Retinal pigment epithelial cell (primary cell): ENCODE results near the genes FAM246B, CLTCL1, GP1BB and TANGO2.

DNA sequence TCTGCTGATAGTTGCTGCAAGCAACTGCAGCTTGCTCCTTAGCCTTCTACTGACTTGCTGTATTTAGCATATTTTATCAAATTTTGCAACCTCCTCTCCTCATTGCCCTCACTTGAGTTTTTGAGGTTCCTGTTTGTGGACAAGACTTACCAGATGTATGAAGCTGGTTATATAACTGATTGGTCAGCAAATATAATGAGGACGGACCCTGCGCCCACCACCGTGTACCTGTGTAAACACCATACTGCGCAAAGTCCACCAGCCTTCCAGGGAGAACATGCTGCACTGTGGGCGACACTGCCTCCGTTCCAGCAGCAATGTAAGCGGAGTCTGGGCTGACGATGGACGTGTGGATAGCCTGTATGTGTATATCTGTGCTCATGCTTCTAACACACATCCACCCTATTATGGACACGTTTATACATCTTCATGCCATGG lies 1.6 kb upstream of the USP18 start:
- RRBS: no CpG with 5 or more reads among the region's 10 CpGs

- RRBS: no CpG with 5 or more reads among the region's 47 CpGs
Observed at GRCh38 chr22:18527837-18528348, 291 bp downstream of the TMEM191B start.

DNA sequence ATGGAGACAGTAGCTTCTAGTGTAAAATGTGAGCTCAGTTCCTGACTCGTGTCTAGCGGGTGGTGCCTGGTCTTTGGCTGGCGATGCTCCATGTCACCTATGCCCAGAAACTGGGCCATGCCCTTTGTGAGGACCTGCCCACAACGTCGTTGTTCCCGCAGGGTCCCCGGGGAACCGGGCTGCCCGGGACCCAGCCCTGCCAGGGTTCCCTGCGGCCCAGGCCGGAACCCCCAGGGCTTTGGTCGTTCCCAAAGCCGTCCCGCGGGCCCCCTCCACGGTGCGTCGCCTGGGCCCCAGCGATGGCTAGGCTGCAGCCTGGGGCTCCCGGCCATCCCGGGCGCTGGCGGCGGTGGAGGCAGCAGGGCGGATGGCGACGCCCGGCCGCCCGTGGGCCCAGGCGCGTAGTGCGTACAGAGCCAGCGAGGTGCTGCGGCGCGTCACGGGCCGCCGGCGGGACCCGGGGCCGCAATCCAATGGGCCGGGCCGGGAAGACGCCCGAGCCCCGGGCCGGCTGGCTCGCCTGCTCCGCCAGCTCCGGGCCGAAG lies at the start of gene FAM246B:
FAM246B (plus strand) TSS at position 368 of the 545 bp plus-strand sequence.
- RRBS: no CpG with 5 or more reads among the region's 53 CpGs

DNA sequence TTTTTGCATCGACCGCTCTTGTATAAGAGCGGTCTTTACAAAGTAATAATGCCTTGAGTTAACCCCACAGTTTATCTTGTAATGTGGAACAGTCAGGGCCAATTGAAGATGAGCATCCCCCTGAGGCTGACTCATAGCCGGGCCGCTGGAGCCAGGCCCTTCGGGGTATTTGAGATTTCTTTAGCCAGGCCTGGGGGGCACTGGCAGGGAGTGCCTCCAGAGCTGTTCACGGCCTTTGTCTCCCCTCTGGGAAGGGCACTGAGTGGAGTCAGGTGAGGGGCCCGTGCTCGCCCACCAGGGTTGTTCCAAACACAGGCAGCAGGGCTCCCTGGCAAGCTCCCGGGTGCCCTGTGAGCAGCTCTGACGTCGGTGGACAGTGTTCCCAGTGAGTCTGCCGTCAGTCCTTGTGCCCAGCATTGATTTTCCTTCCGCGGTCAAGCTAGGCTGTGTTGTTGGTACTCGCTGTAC lies 14.6 kb upstream of the PRODH start:
- RRBS: no CpG with 5 or more reads among the region's 16 CpGs

GRCh38 chr22:18967463-18968192 lies 31.5 kb upstream of the PRODH start:
- RRBS: no CpG with 5 or more reads among the region's 19 CpGs

DNA sequence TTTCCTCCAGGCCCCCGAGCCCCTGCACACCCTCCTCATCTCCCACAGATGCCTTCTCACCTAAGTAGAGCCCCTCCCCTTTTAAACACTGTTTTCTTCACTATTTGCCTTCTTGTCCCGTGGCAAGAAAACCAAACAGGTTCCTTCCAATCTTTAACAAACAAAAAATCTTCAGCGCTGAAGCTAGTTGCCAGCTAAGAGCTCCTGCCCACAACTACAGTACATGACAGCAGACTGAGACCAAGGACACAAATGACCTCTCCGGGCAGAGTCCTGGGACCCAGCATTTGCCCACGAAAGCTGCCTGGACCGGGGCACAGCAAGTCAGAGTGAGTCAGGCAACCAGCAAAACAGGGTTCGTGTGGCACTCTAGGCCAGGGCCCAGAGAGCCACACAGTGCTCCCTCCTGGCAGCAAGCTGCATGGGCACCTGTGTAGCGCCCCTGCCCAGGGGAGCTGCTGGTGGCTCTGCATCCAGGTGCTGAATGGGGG lies 63.7 kb downstream of the DGCR2 start:
- RRBS: 94% methylated on average over 3 of the region's 8 CpGs

DNA sequence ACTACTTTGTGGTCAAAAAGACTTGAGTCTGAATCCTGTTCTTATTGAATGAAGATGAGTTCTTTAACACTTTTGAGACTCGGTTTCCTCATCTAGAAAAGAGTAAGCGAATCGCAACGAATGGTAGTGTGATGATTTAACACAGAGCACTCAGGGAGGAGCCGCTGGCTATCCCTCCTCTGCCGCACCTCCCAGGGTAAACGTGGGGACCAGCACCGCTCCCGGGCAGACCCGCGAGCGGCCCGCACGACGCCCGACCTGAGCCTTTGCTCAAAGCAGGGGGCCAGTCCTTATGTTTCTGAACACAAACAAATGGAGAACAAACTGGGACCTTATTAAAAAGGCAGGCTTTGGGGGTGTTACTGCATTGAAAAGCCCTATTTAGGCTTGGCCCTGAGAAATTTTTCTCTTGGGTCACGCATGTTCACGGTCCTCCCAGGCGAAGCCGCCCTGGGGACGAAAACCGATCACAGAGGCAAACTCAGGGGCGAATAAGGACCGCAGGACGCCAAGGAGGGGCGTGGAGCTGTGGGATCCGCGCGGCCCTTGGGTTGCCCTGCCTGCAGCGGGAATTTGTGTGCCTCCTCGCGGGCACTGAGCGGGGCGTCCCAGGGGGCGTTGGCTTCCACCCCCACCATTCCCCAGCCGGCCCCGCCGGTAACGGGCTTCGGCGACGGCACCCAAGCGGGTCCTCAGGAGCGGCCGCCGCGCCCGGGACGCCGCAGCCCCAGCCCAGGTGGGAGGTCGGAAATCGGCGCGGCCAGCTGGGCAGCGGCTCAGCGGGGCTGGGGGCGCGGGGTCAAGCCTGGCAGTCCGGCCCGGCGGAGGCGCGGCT lies 570 bp downstream of the CLTCL1 start:
- RRBS: under 1% methylated on average over 15 of the region's 63 CpGs

DNA sequence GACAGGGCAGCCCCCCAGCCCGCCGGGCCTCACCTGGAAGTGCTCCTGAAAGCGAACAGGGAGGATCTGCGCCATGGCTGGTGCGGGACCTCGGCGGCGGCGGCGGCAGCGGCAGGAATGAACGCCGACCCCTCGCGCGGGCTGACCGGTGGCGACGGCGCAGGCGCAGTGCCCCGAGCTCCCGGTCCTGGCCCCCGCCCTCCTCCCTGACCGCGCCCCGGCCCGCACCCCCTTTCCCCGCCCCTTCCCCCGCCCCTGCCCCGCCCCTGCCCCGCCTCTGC lies at the start of gene CLTCL1:
CLTCL1 (minus strand) TSS at position 153 of the 281 bp plus-strand sequence.
- RRBS: 2% methylated on average over 13 of the region's 32 CpGs

GRCh38 chr22:19350694-19351628 lies 59.4 kb upstream of the CLTCL1 start:
- RRBS: no CpG with 5 or more reads among the region's 17 CpGs

- RRBS: no CpG with 5 or more reads among the region's 5 CpGs
Observed at GRCh38 chr22:19424986-19425749, 6.4 kb downstream of the HIRA start.

DNA sequence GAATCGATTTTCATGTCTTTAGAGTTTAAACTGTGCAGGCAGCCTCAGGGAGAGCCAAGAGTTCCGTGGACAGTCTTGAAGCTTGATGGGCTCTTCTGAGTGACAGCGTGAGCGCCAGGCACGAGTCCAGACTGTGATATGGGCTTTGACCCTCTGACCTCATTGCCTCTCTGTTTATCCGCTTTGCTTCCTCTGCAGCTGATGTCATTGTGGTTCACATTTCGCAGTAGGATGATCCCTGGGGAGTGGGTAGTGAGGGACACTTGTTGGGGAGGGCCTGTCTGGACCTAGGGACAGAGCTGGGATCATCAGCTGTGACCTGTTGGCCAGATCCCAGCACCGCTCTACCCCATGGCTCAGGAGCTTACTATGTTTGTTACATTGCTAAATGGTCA lies 80.6 kb upstream of the CLDN5 start:
- RRBS: no CpG with 5 or more reads among the region's 8 CpGs

GRCh38 chr22:19621279-19621854 lies 92.9 kb upstream of the SEPTIN5 start:
- RRBS: no CpG with 5 or more reads among the region's 13 CpGs

GRCh38 chr22:19719429-19720391 lies 3.6 kb upstream of the GP1BB start:
- RRBS: no CpG with 5 or more reads among the region's 31 CpGs

- RRBS: 43% methylated on average over 7 of the region's 56 CpGs
Observed at GRCh38 chr22:19723123-19723725, at the start of gene GP1BB. Gene GP1BB, plus strand, starts transcription at chr22:19723539.

DNA sequence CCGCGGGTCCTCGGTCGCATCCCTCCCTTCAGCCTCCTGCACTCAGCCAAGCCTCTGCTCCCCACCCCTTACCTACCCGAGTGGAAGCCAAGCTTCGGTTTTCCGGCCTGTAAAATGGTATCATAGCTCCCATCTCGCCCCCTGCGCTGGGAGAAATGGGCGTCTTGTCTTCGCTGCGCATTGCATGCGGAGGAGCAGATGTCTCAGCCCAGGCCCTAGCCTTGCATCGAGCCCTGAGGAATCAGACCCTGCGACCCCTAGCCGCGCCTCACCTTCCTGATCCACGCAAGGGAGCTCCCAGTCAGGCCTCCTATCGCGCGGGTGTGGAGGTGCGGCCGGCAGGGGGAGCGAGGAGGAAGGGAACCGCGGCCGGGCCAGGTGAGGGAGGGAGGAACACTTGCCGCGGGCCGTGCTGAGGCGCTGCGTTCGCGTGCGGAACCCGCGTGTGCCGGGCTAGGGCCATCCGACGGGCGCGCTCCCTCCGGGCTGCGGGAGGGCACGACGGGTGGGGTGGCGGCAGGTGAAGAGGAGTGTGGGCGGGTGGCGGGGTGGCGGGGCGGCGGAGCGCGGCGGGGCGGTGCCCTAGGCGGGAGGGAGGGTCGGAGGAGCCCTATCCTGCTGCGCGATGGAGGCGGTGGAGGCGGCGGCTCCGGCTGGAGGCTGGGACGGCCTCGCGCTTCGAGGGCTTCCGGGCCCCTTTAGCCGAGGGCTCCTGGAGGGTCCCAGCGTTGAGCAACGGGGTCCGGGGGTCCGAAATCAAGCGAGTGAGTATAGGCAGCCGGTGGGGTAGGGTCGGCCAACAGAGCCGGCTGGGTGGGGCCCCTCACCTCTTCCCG lies 4.0 kb upstream of the TBX1 start:
- RRBS: 8% methylated on average over 21 of the region's 79 CpGs

DNA sequence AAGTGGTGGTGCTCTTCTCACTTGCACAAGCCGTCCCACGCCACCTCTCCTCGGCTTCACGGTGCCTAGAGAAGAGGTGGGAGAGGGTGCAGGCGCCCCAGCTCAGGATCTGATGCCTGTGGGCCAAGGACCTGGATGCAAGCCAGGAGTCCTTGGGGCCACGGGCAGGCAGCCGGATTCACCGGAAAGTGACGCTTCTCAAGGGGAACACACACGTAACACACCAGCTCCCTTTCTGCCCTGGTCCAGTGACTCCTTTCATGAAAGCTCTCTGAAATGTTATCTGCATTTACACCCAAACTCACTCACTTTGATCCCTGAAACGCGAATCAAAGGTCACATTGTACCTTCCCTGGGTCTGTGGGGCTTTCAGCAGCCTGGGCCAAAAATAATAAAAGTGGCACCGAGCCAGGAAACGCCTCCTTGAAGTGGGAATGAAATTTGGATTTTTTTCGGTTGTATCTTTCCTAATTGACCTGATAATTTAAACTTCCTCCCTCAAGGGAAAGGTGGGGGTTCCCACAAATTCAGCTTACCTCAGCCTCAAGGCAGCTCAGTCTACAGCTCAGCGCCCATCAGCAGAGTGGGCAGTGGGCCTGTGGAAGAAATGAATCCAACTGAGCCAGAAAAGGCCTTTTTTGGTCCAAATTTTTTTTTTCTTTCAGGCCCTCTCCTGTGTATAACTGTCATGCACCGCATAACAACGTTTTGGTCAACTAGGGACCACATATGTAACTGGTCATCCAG lies 1.2 kb upstream of the GNB1L start:
- RRBS: no CpG with 5 or more reads among the region's 18 CpGs

DNA sequence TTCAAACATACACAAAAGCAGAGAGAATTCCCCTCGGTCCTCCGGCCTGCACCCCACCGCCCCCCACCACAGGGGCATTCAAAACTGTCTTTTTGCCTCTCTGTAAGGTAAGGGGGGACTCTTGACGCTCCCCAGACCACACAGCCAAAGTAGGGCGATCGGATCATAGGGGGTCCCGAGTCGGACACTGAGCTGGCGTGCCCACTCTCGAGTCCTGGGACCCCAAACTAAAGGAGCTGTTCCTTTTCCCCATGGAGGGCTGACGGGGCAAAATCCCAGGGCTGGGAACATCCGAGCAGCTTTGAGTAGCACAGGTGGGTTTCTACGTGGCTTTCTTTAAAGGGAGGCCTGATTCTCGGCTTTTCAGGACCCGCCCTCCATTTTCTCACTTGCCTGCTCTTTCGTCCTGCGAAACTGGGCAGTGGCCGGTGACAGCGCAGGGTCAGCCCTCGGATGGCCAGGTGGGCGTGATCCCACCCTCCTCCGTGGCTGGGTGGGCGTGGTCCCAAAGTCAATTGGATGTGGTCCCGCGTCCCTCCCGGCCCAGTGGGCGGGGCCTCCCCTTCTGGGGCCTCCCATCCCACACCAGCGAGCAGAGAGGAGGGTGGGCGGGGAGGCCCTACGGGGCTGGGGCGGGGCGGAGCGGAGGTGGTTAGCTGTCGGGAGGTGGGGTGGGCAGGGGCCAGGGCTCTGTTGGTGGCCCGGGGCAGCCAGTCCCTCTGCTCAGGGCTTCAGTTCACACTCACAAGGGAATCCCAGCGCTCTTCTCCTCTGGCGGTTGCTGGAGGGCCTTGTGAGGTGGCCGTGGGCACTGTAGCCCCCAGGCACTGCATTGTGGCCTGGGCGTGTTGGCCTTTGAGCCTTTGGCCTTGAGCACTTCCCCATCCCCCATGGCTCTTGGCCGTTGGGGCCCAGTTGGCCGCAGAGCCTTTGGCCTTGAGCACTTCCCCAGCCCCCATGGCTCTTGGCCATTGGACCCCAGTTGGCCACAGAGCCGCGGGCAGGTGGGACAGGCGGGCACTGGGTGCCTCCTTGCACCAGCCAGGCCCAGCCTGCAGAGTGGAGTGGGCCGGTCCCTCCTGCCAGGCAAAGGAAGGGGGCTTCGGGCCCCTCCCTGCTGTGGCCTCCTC lies 17.7 kb upstream of the TXNRD2 start:
- RRBS: 0% methylated on average over 3 of the region's 46 CpGs

DNA sequence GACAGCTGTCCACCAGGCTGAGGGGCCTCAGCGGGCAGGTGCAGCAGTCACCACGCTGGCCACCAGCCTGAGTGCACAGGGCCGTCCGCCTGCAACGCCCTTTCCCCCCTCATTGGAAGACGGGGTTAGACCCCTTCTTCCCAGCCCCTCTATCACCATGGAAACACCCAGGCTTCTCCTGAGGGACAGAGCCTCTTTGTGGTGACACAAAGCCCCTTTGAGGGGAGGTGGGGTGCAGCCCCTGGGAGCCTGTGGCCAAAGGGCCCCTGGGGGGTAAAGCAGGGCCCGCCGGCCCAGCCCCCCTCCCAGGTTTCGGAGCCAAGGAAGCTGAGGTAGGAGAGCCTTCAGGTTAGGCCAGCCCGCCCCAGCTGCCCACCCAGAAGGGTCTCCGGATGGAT lies 18.5 kb downstream of the ARVCF start:
- RRBS: 40% methylated on average over 4 of the region's 11 CpGs

DNA sequence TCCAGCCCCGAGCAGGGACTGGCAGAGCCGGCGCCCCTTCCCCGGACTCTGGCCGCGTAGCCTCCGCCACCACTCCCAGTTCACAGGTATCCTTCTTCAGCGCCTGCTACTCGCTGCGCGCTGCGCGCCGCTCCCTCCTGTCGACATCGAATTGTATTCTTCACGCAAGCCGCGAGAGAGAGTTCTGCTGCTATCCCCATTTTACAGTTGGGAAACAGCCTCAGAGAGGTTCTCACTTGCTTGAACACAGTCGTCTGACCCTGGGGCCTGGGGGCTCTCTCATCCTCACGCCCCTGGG lies 433 bp upstream of the ARVCF start:
- RRBS: no CpG with 5 or more reads among the region's 21 CpGs

DNA sequence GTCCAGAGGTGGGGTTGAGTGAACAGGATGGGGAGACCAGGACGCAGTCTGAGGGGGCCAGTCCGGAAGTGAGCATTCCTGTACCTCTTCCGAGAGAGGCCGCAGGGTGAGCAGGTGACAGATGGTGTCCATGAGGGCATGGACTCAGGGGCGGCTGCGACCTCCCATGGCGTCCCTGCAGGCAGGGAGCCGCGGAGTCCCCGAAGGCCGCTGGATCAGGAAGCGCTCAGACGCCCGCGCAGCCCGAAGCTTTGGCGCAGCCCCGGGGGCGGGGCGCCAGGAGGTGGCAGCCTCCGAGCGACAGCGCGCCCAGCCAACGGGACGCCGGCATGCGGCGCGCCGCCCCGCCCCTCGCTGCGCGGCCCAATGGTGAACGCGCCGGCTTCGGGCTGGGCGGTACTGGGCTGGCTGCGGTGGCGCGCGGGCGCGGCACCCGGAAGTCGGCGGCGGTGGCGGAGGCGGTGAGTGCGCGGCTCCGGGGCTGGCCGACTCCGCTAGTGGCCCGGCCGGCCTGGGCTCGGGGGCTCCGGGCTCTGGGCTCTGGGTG lies at the start of gene TANGO2:
TANGO2 (plus strand) TSS at position 437 of the 547 bp plus-strand sequence.
- RRBS: under 1% methylated on average over 38 of the region's 61 CpGs